Epithelial cell of alveolus of lung (primary cell): ENCODE measurements around a stretch of chr1.

DNA sequence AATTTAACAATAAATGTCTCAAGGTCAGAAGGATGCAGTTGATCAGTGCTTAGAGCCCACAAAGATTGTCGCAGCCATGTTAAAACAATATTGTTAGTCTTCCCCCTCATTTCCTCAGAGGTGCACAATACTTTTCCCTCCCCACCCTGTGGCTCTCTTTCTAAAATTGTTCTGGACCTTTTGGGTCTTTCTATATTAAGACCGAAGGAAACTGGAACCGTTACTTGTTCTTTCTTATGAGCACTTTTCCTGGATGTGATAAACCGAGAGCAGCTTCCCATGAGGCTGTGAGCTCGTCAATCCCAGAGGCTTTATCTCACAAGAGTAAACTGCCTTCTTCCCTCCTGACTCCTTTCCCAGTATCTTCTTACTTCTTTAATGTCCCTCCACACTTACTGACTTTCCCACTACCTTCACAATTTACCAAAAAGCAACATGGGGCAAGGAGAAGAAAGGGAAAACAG is 333.8 kb downstream of the HLX start:
- RAMPAGE, long total RNA = no peak
- RRBS = no CpG with 5 or more reads among the region's 5 CpGs

DNA sequence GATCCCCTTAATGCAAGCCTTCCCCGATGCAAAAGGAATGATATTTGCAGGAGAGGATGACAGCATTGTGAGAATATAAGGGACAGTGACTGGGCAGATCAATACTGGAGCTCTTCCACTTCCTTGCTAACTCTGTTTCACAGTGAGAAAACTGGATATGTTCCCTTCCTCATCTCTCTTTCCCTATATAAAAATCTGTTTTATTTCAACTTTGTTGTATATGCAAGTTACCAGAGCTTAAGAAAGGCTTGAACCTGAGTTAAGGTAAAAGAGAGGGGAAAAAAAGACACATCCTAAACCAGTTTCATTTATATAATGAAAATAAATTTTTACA is 40.8 kb downstream of the DUSP10 start:
- RAMPAGE, long total RNA = no peak
- RRBS = no CpG with 5 or more reads among the region's 1 CpG

- RAMPAGE, long total RNA = no peak
- RRBS = no CpG with 5 or more reads among the region's 4 CpGs
Observed at GRCh38 chr1:221710933-221711705, 30.8 kb downstream of the DUSP10 start.

GRCh38 chr1:221829426-221830167 is 87.7 kb upstream of the DUSP10 start:
- RAMPAGE, long total RNA = no peak
- RRBS = no CpG with 5 or more reads among the region's 5 CpGs

DNA sequence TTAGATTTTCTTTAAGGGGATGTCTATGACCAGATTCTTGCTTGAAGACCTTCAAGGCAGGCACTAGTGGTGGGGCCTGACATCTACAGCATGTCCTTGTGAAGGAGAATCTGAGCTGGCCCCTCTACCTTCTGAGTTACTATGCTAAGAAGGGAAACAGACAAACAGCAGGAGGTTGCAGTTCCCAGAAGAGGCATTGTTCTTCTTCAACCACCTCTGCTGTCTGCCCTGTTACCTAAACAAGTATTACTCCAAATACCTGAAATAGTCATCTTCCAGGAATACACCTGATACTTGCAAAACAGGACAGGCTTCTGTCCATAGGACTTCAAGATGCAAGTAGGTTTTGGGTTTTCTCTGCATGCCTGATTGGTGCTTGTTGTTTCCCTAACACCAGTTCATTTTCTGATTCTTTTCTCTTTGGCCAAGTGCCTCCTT is 92.9 kb upstream of the DUSP10 start:
- RAMPAGE, long total RNA = no peak

- RAMPAGE, long total RNA = no peak
- RRBS = no CpG with 5 or more reads among the region's 4 CpGs
Observed at GRCh38 chr1:222643316-222643547, 25.3 kb downstream of the MIA3 start.

DNA sequence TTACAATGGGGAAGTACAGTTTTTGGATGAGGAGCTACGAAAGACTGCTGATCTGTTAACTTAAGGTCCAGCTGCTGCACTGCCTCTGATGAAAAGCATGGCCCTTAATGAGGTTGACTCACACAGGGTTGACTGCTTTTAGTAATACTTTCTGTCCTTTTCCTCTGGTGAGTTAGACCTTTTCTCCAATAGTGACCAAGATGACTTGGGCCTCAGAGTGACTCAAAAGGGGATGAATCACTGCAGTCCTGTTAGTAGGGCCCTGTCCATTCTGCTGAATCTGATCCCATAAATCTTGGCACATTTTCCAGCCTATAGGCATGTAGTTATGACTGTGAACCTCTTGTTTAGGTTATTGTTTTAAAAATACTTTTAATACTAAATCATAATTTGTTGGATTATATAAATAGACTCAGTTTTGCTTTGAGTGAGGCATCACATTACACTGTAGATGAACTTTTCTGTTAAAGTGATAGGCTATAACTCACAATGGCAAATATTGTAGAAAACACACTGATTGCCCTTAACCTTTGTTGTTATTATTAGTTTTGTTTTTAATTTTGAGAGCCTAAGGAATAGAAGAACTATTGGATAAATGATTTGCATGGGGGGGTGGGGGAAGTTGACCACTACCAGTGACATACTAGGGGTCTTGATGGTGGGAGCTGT is 2.8 kb downstream of the DISP1 start:
- RAMPAGE, long total RNA = no peak
- RRBS = no CpG with 5 or more reads among the region's 1 CpG

GRCh38 chr1:222857133-222857526 is 42.3 kb downstream of the DISP1 start:
- RAMPAGE, long total RNA = no peak

- RAMPAGE, long total RNA = no peak
- RRBS = no CpG with 5 or more reads among the region's 4 CpGs
Observed at GRCh38 chr1:223089968-223090347, 53.1 kb downstream of the TLR5 start.

DNA sequence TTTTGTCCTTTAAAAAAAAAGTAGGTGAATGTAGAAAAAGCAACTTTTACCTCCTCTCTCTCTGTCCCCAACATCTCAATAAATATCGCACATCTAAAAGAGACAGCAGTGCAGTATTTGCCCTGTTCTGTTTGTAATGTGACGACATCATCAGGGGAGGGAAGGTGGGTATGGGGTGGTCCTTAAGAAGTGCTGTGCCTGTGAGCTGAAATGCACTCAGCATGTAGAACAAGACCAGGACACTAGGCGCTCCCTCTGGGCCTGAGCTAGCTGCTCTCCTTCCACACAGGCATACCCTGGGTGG is 43.9 kb downstream of the SUSD4 start:
- RAMPAGE, long total RNA = no peak
- RRBS = no CpG with 5 or more reads among the region's 3 CpGs

- RAMPAGE, long total RNA = no peak
- RRBS = no CpG with 5 or more reads among the region's 36 CpGs
Observed at GRCh38 chr1:223400788-223401714, 7.8 kb downstream of the CCDC185 start.

DNA sequence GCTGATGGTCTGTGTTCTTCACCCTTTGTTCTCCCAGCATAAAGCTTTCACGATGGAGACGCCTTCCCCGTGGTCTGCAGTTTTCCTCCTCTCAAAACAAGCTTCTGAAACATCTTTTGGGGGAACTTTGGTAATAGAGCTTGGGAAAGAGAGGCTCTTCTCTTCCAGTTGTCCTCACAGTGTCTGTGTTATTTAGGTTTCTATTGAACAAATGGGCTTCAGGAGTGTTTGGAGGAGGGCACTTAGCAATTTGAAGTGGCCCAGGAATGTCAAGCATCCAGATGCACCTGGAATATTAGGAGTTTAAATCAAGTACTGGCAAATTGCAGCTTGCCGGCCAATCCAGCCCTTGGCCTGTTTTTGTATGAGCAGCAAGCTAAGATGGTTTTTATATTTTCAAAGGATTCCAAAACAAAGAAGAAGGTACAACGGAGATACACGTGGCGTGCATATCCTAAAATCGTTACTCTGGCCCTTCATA is 94.6 kb downstream of the CCDC185 start:
- RAMPAGE, long total RNA = no peak
- RRBS = no CpG with 5 or more reads among the region's 8 CpGs

DNA sequence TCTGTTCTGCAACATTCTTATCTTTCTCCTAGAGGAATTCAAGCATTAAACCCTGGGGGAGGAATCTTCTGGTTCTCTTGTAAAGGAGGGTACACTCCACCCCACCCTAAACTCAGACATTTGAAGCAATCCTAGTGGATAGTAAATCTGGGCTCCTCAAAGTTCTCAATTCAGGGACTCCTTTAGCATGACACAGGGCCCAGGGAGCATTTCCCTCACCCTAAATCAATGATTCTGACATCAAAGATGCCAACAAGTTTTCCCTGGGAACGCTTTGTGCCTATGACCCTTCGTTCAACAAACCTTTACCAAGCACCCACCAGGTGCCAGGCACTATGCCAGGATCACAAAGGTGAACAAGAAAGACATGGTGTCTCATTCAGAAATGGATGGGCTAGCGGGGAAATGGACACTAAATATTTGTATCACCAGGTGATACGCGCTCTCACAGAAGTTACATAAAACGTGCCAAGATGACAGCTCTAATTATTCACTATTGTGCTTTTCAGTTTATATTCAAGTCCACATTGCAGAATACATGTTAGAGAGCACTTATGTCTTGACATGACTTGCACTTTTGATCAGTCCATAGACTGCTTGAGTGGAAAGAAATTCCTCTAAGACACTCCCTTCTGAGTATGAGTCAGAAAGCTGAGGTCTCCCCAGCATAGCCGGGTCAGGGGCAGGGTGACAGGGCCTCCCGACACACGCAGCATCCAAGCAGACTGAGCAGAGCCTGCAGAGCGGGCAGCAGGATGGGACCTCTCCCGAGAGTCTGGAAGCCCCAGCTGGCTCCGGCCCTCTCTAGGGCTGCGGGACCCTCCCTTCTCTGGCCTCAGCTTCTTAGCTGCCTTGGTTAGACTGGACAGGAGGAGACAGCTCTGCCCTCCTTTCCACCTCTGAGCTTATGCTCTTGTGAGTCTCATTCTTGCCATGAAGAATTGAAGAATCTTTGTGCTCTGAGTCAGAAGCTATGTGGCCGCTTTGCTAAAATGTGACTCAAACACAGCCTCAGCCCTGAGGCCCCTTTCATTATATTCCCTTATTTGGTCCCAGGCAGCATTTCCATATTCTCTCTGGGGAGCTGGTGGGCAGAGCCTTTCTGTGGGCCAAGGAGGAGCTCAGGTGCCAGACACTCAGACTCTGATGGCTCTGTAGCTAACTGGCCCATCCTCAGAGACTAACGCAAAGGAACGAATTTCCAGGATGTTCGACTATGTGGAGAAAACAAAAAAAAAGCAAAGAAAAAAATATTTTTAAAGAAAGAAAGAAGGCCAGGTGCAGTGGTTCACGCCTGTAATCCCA is 11.4 kb upstream of the CAPN2 start:
- RAMPAGE, long total RNA = no peak
- RRBS = no CpG with 5 or more reads among the region's 18 CpGs

DNA sequence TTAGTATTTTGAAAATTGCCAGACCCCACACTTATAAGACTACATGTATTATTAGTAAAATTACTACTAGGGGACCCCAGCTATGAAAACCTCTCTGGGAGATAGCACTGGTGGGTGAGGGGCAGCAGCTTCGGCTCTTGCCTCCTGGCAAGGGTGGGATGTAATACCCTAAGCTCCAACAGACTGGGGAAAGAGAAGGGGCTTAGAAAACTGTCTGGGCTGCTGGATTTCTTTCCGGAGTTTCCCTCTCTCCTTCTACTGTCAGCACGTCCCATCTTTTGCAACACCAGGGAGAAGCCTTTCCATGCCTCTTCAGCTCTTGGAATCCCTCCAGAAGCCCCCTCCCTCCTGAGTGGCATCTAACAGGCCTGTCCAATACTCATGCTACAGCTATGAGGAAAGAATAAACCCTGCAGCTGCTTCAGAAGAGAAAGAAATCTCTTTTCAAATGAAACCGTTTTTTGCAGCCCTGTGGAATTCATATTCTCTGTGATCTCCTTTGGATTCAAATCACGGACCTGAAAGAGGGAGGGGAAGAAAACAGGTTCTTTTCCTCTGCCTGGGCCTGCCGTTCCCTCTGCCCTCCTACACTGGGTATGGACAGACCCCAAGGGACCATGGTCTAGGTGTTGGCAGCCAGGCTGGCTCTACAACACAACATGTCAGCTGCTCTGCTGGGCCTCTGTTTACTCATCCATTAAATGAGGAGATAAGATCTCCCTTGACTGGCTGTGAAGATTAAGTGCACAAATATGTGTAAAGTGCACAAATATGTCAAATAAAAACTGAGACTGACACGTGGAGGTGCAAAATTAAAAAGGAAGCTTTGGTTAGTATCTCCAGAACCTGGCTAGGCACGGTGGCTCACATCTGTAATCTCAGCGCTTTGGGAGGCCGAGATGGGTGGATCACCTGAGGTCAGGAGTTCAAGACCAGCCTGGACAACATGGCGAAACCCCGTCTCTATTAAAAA is 6.1 kb upstream of the CAPN2 start:
- RAMPAGE, long total RNA = no peak
- RRBS = no CpG with 5 or more reads among the region's 12 CpGs

GRCh38 chr1:223711834-223712304 is 470 bp upstream of the CAPN2 start:
- RAMPAGE, long total RNA = no peak
- RRBS = 2% methylated on average over 4 of the region's 17 CpGs

- RAMPAGE, long total RNA = no peak
- RRBS = 4% methylated on average over 3 of the region's 9 CpGs
Observed at GRCh38 chr1:223713459-223713908, 1.1 kb downstream of the CAPN2 start.

DNA sequence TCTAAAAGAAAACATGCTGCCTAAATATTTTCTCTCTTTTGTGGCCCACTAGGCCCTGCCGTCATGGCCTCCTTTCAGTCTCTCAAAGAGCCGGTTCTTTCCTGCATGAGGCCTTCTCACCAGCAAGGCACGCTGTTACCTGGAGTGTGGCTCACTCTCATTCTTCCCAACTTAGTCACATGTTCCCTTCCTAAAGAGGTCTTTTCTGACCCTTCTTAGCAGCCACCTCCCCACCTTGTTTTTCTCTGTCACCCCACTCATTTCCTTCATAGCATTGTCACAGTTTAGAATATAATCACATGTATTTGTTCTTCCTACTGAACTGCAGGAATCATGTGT is 1.5 kb downstream of the CAPN2 start:
- RAMPAGE, long total RNA = no peak
- RRBS = no CpG with 5 or more reads among the region's 3 CpGs

DNA sequence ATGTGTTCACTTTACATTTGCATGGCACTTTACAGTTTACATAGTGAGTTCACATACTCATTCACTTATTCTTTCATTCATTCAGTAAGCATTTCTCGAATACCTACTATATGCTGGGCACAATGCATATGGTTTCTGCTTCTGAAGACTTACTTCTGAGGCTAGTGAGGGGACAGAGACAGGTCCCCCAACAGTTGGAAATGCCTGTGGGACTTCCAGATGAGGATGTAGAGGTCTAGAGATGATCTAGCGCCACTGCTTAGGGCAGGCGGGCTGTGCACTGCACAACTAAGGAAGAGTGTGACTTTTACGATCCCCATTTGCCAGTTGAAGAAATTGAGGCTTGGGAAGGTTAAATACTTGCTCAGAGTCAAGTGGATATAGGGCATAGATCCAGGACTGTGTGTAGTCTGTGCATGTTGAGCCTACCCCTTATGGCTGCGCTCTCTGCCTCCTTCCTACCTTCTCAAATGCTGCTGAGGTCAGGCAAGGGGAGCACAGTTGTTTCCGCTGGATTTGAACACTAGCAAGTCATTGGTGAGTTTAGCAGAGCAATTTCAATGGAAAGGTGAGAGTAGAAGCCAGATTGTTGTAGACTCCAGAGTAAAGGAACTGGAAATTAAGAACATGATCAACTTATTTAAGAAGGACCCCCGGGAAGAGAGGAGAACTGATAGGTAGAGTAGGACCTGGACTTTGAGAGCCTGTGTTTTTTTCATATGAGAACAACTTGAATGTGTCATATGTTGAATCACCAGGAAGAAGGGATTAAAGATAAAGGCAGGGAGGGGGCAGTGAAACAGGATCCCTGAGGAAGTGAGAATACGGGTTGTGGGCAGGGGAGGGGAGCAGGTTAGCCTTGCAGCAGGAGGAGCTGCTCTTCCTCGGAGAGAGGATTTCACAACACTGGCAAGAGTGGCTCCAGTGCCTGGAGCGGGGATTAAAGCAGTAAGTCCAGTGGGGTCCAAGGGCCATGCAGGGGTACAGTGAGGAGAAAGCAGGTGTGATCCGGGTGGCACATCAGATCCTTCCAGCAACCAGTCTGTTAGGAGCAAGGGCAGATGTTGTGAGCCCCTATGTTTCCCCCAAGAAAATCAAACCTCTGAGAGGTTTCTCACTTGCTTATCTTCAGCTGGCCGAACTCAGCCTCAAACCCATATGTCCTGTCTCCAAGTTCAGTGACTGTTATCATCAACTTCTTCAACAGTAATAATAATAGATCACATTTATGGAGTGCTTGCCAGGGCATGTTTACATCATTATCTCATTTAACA is 2.8 kb downstream of the CAPN2 start:
- RAMPAGE, long total RNA = no peak
- RRBS = no CpG with 5 or more reads among the region's 12 CpGs

DNA sequence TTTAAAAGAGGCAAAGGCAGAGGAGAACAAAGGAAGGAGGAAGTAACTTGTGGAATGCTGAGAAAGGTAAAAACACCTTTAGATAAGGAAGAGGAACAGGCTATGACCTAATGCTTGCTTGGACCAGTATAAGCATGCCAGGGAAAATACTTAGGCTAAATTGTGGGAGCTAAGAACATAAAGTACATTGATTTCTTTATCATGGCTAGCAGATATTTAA is 28.1 kb downstream of the CAPN2 start:
- RAMPAGE, long total RNA = no peak

DNA sequence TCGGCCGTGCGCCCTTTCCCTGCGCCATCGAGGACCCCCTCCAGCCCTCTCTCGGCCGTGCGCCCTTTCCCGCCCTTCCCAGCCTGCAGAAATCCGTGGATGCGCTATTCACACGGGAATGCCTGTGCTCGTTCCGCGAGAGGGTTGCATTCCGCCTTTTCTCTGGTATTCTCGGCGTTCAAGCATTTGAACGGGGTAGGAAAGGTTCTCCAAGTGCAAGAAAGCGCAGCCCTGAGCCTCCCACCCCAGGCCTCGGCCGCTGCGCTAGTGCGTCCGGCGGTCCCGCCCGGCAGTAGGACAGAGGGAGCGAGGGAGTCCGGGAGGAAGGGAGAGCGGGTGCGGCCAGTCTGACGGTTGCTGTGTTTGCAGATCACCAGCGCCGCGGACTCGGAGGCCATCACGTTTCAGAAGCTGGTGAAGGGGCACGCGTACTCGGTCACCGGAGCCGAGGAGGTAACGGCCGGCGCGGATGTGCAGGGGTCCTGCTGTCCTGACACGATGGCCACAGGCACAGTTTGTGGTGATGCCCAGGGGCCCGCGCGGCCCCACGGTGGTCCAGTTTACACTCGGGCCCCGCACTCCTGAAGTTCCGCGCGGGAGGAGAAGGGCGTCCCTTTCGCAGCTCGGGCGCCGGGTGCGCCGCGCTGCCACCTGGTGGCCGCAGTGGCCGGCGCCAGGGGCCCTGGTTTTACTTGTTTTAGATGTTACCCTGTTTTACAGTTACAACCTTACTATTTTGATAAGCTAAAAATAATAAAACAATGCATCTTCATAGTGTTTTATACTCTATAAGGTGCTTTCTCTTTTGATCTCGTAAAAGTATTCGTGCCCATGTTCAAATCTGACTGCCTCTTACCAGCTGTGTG is 36.6 kb downstream of the CAPN2 start:
- RAMPAGE, long total RNA = no peak
- RRBS = 3% methylated on average over 6 of the region's 70 CpGs